Colon Carcinoma Metastatic in the Brain (tissue), 2 donors: ENCODE measurements around a stretch of chr9.

DNA sequence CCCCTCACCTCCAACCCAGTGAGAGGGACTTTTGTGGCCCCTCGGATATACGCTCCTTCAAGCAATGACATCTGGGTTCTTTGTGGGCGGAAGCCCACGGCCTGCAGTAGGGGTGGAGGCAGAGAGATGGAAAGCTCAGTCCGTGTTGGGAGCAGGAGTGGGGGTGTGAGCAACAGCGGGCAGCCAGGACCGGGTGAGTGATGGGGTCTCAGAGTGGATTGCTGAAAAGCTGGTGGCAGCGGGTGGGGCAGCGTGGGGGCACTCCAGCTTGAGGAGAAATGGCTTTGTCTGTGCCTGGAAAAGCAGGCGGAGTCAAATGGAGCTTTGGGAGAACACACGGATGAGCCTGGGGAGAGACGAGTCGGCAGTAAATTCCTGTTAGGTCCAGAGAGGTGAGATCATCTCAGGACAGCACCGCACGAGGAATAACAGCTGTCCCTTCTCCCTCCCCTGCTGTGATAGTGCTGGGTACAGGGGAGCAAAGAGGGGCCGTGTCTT lies 42.1 kb downstream of the CACNA1B start:
- PRO-cap, 2 experiments = no peak in any of the 2 experiments

- PRO-cap, 2 experiments = no peak in any of the 2 experiments
Observed at GRCh38 chr9:137960121-137960691, 82.6 kb downstream of the CACNA1B start.